Subcutaneous preadipocyte (primary cell): ENCODE data around the gene NHLRC3.

DNA sequence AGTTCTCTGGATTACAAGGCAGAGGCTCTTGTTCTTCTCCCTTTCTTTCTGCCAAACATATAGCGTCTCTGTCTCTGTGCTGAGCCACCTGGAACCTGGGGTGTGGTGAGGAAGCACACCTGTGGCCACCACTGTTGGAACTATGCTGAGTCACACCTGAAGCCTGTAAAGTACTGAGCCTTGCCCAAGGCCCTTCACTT is 127.5 kb downstream of the FREM2 start:
- CAGE, long polyA plus RNA: no peak

GRCh38 chr13:39013556-39014824 is 23.4 kb upstream of the STOML3 start:
- CAGE, long polyA plus RNA: no peak

- CAGE, long polyA plus RNA: no peak
Measured at GRCh38 chr13:39038157-39039060, at the start of gene NHLRC3. Gene NHLRC3, plus strand, starts transcription at chr13:39038456.

- CAGE, long polyA plus RNA: no peak
Measured at GRCh38 chr13:39776471-39777023, 121.1 kb downstream of the COG6 start.

DNA sequence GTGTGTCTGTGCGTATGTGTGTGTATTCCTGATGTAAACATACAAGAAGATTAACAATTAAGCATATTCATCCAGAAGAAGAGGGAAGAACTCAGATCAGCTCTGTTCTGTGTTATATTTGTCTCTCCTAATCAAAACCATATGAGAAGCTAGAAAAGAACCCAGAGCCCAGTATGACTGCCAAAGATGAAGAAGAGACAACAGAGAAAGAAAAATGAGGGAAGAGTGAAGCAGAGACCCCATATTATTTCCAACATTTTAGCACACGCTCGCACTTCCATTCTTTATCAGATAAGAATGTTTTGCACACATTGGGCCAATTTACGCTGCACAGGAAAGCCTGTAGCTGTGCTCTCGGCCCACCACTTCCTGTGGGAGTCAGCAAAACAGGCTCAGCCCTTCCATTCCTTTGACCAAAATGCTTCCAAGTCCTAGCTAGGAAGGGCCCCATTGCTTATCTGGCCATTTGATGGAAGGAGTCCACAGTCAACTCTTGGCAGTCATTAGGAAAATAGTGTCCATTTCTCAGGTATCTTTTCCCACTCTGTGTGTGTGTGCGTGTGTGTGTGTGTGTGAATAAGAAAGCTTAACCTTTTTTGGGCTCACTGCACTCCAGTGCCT is 237.3 kb downstream of the COG6 start:
- CAGE, long polyA plus RNA: no peak

DNA sequence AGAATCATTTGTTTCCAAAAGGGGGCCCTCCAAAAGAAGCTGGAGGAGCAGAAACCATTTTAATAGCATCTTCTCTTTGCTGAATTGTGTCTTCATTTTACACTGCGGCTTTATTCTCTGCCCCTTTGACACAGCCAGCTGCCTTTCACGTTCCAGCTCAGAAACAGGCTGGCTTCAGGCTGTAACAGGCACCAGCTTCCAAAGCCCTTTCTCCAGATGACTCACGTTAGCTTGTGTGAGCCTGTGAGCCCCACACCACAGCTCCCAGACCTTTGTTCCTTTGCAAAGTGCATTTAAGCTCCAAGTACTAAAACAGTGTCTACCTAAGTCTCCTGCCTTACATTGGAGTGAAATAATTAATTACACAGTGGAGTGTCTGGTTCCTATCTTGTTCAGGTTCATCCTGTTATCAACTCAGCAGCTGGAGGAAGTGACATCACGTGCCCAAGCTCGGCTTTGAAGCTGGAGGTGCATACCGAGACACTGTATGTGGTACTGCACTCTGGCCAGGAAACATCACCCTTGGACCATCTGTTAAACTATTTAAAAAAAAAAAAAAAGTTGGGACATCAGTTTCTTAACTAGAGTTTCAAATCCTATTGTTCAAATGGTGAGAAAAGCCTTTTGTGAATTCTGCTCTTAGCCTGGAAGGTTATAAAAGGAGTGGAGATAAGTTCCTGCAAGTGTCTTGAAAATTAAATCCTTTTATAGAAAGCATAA is 475.7 kb downstream of the FOXO1 start:
- CAGE, long polyA plus RNA: no peak

DNA sequence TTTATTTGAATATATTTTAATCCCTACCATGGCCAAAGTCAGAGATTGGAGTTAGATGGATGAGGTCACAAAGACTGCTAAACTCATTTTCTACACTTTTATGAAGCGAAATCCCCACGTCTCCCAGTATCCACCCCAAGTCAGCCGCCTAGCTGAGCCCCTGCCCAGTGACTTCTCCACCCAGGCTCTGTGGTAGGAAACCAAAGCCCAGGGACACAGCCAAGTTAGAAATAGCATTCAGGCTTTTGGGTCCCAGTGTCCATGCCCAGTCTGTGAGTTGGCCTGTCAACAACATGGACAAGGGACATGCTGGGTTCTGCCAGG is 474.0 kb downstream of the FOXO1 start:
- CAGE, long polyA plus RNA: no peak

DNA sequence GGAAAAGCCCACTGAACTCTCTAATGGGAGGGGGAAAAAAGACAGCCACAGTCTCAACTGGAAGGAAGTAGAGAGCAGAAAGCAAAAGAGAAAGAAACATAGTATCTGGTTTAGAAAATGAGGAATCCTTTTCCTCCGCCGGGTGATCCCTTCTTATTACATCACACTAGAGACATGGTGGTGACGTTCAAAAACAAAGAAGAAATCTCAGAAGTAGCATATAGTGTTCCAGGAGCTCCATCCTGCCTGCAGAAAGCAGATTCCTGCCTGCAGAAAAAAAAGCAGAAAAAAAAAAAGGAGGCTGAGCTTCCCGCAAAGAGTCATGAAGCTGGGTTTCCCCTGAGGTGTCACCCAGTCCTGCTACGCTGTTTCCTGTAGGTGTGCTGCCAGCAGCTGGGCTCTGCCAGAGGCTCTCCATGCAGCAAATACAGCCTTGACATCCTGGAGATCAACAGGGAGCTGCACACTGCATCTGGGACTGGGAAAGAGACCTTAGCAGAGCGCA is 351.1 kb downstream of the FOXO1 start:
- CAGE, long polyA plus RNA: no peak

- CAGE, long polyA plus RNA: no peak
Measured at GRCh38 chr13:40376471-40377499, 289.7 kb downstream of the FOXO1 start.

- CAGE, long polyA plus RNA: no peak
Measured at GRCh38 chr13:40445442-40446138, 220.9 kb downstream of the FOXO1 start.

GRCh38 chr13:40479139-40480161 is 187.0 kb downstream of the FOXO1 start:
- CAGE, long polyA plus RNA: no peak

GRCh38 chr13:40485530-40486204 is 180.8 kb downstream of the FOXO1 start:
- CAGE, long polyA plus RNA: no peak

DNA sequence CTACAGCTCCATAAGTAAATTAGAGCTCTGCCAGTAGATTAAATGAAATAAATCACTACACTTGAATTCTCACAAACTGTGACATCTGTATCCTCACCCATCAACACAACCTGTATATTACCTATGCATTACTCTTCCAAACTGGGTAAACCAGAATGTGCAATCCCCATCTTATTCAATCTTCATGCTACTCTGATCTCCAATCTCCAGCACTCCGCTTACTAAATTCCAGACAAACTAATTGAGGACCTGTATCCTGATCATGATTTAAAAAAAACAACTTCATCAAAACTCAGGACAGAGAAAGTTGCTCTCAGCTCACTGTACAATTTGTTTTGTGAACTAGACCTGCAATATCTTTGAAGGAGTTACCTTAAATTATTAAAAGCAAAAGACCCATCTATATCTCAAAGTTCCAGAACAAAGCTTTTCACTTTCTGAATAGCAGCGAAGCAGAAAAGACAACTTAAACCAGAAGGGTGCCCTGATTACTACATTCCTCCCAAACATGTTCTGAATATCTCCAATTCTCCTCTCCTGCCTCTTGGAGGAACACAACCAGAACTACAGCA is 74.3 kb downstream of the FOXO1 start:
- CAGE, long polyA plus RNA: no peak

DNA sequence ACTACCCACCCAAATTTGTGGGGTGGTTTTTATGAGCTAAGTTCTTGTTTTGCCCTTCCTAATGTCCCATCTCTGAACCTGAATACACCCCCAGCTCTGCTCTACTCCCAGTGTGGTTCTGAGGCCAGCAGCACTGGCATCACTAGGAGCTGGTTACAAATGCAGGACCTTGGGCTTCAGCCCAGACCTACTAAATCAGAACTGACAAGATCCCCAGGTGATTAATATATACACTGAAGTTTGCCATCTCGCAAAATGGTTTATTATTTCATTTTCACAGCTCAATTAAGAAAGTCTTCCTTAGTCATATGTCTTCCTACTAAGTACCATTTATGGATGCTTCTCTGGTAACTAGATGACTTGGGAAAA is 67.9 kb downstream of the FOXO1 start:
- CAGE, long polyA plus RNA: no peak

GRCh38 chr13:40662290-40662679 is 4.2 kb downstream of the FOXO1 start:
- CAGE, long polyA plus RNA: no peak

DNA sequence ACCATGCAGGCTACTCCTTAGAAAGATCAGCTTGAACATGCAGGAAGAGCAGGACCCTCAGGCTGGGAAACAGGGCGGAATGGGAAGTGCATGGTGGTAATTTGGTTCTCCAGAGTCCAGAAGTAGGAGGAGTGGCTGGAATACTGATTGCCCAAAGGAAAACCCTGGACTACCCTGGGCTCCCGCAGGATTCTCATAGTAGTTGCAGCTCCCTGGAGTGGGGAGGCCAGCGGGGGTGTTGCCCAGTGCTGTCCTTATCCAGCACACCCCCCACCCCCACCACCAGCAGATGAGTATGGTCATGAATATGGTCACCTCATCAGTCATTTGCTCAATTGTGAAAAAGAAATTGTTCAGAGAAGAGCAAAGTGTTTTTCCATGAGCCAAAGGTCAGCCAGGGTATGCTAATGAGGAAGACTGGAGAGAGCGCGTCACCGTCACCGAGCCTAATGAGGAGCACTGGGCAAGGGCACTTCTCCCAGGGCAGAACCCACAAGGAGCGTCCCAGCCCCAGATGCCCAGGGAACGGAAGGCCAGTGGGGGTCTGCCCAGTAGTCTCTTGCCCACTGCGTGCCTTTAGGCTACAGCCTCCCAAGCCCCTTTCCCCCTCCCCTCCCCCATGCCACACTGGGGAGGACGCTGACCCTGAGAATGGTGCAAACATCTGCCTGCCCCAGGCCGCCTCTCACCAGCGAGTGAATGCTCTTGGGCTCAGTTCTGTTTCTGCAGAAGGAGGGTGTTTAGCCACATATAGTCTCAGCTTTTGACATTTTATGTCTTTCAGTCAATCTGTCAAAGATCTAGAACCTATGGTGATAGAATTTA is 5.3 kb downstream of the SLC25A15 start:
- CAGE, long polyA plus RNA: no peak

DNA sequence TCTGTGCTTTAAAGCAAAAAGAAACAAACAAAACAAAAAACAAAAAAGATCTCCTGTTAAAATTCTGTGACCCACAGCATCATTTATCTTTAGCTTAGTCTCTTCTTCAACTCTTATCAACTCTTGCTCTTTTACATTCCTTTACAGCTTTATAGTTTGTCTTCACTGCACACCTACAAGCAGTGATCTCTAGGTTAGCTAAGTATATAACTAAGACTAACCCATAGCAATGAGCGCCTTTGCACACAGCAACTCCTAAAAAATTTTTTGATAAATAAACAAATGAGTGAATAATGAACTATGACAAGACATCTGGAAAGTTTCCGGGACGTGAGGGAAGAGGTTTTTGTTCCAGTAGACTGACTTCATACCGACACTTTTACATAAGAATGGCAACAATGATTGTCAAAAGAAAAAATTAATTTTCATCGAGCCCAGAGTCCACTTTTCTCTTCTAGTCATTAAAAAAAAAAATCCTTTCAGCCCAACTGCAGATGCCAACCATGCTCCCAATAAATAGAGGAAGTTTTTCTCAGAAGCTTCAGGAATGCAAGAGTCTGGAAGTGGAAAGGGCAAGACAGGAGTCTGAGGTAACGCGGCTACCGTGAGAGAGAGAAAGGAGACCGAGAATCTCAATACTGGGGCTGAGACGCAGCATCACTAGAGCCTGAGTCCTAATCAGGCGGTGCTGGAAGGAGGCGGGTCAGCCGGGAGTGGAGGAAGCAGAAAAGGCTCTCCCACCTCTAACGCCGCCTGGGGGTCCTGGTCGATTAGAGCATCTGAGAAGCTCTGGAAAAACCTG is 98.2 kb downstream of the ELF1 start:
- CAGE, long polyA plus RNA: no peak

- CAGE, long polyA plus RNA: no peak
Measured at GRCh38 chr13:40984076-40984613, 35.0 kb downstream of the ELF1 start.

DNA sequence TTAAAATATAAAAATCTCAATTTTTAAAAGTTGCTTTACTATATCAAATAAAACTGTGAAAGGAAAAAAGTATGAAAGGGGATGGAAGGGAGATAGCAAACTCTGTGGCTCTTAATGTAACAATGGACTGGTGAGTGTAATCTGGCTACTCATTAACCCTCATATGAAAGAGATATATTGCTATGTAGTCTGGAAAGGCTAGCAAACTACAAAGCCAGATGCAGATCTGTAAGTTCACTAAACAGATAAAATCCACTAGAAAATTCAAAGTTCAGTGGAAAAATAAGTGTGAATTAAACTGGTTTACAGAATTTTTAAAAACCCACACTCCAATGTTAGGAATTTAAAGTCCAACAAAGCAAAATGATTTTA is 466 bp upstream of the ELF1 start:
- CAGE, long polyA plus RNA: no peak

GRCh38 chr13:41048968-41050065 is 12.0 kb upstream of the WBP4 start:
- CAGE, long polyA plus RNA: no peak